Fibroblast of the aortic adventitia (primary cell): ENCODE measurements around the gene MED23.

DNA sequence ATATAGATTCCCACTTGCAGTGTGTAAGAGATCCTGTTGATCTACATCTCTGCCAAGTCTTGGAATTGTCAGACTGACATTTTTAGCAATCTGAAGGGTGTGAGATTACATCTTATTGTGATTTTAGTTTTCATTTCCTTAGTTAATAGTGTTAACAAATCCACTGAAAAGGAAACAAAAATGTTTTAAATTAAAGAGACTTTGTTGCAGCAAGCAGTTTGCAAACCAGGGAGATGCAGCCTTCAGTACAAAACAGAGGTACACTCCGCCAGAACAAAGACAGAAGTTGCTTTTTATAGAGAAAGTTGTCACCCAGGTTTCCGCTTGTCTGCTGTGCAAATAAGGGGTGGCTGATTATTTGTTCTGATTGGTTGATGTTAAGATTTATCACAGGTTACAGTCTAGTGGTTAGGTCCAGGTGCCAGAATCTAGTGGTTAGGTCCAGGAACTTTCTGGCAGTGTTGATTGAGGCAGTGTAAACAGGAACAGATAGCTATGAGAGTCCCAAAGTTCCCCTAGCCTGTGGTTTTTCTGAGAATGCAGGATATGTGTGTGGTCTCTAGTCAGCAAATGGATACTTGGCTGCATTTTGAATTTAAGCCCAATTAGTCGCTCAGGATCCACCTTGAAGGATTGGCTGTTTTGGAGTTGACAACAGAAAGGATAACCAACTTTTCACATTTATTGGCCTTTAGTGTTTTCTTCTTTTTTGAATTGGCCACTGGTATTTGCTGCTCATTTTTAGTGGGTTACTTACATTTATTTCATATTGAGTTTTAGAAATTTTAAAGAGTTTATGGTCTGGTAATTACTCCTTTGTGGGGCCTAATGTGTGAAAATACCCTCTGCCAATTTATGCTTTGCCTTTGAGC is 147.9 kb downstream of the TMEM200A start:
- CAGE, long polyA plus RNA = no peak

GRCh38 chr6:130969940-130970791 is 92.9 kb downstream of the EPB41L2 start:
- CAGE, long polyA plus RNA = no peak

DNA sequence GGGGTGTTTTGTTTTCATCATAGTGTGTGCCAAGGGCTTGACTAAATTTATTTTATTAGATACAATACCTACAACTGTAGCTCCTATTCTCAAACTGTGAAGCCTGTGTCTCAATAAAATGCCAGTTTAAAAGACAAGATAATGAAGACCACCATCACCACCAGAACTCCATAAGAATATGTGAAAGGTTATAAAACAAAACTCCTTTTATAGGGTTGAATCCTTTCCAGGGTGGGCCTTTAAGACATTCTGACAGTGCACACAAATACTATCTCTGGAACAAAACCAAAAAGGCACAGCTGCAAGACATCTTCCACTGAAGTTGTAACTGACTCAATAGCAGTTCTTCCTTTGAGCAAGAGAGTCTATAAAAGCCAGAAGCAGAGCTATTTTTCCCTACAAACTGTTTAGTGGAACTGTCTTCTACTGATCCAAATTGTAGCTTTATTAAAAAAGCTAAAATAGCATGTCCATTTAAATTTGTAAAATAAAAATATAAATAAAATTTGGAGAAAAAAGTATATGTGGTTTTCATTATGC is 81.7 kb downstream of the EPB41L2 start:
- CAGE, long polyA plus RNA = no peak

DNA sequence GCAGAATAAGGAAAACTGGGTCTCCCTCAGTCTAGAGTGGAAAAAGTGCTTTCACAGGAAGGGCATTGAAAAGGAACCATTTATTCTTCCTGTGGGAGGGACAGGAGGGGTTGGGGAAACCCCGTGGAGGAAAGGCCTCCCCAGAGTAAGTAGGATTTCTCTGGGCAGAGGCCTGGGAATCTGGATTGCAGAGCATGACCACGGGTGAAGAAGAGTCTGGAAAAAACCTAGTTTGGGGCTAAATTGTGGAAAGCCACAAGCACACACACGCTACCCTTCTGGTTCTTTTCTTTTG is 546 bp upstream of the EPB41L2 start:
- CAGE, long polyA plus RNA = no peak

- CAGE, long polyA plus RNA = no peak
Measured at GRCh38 chr6:131368347-131368924, 204.6 kb upstream of the ARG1 start.

DNA sequence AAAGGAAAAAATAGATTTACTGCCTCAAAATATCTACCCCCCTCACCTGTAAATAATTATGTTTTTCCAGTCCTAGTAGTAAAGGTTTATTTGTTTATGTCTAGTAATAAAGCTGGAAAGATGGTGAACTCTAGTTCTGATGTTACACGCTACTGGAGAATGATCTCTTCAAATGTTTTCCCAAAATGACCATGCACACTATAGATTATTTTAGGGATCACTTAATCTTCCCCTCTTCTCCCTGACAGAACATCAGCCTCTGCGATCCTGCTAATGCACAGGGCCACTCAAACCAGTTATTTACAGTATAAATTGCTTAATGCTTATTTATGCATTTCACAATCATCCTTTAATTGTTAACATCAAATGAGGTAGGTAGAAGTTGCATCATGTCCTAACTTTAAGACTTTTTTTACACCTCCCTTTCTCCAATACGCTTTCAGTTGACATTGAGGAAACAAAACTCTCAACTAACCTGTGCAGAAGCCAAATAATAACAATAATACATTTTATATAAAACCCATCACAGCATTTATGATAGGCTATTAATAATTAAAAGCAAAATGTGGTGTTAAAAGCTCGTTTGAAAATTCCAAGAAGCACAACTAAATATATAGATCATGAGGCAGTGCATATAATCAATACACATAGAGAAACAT is 10.7 kb upstream of the ARG1 start:
- CAGE, long polyA plus RNA = no peak

GRCh38 chr6:131573948-131574991 is 1.2 kb downstream of the ARG1 start:
- CAGE, long polyA plus RNA = no peak

DNA sequence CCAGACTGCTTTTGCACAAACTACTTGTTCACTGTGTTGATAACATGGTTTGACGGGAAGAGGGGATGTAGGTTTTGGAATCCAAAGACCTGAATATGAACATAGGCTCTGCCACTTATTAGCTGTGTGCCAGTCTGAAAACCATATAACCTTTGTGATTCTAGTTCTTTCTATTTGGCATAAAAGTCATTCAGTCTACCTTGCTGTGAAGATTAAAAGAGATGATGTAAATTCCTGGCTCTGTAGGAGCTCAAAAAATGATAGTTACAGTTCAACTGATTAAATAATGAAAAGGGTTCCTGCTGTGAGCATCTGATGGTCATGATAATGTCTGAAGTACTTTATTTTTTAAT is 3.3 kb downstream of the ARG1 start:
- CAGE, long polyA plus RNA = no peak

DNA sequence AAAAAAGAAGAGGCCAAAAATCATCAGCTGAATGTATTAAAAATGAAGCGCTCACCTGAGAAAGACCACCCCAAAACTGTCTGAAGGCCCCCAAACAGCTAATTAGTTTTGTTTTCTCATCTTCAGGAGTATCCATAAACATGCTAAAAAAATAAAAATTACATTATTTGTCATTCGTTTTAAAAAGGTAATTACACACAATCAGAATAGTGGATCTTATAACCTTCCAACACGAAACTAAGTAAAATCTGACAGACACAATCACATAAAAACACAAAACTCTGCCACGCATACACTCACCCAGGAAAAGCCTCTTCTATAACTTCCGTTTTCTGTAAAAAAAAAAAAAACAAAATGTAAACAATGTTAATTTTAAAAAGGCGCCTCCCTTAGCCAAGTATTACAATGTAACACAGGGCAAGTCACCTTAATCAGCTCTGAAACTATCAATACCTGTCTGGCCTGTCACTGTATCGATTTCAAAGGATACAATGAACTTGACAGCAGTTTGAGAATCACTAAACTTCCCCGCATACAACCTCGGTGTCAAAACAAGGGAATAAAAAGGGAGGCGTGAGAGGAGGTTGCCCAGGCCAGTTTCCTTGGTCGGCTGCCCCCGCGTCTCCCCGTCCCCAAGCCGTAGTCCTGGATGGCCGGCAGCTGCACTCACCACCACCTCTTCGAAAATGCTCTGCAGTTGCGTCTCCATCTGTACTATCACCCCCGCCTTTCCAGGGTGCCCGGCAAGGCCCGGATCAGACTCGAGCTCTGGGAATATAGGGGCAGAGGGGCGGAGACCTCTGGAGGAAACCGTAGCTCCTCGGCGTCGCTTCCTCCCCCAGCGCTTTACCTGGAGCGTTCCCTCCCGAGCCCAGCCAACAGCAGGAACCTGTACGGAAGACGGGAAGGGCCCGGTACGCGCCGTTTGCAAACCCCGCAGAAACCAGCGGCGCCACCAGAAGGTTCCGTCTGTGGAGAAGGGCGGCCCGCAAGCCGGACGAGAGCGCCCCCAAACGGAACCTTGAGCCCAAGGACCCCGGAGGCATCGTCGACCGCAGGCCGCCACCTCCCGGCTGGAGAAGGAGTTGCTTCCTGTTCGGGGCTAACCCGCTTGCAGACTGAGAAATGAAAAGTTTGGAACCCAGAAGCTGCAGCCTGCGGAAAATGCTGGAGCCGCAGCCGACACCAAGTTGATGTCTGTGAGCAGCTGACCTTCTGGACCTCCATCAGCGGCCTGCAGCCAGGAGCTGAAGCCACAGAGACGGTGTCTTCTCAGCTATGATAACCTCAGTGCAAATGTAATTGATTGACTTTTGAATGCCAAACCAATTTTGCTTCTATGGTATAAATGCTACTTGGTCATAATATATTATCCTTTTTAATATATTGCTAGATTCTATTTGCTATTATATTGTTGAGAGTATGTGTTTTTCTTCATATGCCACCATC is at the start of gene MED23:
TSS of gene MED23 (minus strand) at position 902 of the 1,449 bp plus-strand sequence.
- CAGE, long polyA plus RNA = no peak

GRCh38 chr6:131629024-131629408 is 974 bp upstream of the MED23 start:
- CAGE, long polyA plus RNA = no peak

GRCh38 chr6:131948495-131949566 is 2.3 kb downstream of the CCN2 start:
- CAGE, long polyA plus RNA = no peak

DNA sequence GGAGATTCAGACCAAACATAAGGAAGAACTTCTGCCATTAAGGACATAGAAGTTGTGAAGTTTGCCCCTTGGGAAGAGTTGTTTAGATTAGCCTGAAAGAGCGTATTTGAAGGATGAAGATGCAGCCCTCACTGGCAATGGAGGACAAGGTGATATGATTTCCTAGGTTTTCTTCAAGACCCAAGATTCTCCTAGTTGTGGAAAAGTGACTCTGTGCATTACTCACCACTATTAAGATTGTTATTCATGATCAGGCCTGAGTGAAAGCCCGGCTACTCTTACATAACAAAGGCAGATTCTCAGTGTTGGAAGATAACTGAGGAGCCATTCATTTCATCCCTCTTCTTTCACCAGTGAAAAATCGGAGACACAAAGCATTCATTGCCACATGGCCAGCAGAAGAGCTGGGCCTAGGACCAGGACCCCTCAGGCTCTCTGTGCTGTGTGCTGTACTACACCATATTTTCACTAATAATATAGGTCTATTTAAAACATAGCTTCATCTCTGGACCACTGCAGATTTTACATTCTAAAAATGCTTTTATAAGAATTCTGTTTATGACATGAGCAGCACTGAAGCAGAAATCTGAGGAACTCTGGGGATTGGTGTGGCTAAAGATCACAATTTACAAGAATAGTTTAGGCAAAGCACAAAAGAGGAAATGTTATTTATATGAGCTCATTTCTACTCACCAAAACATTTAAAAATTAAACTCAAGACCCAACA is 181.8 kb upstream of the CCN2 start:
- CAGE, long polyA plus RNA = no peak

GRCh38 chr6:132511832-132512208 is 1.1 kb downstream of the STX7 start:
- CAGE, long polyA plus RNA = no peak

DNA sequence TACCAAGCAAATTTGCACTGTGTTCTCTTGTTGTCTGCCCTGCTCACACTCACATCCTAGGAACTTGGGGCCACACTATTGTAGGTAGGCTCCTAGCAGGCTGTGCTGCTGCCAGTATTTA is 8.8 kb upstream of the TAAR5 start:
- CAGE, long polyA plus RNA = no peak

DNA sequence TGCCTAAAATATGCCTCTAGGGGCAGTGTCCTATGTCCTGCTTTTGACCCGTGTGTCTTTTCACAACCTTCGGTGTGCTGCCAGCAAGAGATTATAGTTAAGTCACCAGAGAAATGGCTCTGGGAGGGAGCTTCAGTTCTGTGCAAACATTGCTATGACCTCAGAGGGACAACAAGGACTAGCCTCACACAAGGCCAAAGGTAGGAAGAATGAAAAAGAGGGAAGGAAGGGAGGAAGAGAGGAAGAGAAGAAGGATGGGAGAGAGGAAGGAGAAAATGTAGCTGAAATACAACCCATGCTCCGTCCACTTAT is 9.0 kb upstream of the TAAR5 start:
- CAGE, long polyA plus RNA = no peak

DNA sequence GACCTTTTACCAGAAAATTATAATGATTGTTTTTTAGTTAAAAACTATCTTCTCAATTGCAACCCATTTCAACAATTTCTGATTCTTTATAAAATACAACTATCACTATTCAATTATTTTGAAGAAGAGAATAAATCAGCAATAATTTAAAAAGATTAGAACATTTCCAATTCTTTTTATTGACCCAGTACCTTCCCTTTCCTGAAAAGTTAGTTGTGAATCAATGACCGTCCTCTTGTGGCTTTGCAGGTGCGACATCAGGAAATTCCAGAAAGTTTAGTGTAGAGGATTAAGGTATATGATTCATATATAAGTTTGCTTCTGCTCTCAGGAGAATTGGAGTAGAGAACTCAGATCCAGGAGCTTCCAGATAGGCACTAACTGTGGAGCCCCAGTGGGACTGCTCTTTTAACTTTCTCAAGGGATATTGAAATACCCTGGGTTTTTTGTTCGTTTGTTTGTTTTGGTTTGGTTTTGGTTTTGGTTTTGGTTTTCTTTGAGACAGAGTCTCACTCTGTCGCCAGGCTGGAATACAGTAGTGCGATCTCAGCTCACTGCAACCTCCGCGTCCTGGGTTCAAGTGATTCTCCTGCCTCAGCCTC is 9.6 kb downstream of the TAAR2 start:
- CAGE, long polyA plus RNA = no peak

GRCh38 chr6:132672429-132672841 is 13.5 kb upstream of the TAAR1 start:
- CAGE, long polyA plus RNA = no peak

DNA sequence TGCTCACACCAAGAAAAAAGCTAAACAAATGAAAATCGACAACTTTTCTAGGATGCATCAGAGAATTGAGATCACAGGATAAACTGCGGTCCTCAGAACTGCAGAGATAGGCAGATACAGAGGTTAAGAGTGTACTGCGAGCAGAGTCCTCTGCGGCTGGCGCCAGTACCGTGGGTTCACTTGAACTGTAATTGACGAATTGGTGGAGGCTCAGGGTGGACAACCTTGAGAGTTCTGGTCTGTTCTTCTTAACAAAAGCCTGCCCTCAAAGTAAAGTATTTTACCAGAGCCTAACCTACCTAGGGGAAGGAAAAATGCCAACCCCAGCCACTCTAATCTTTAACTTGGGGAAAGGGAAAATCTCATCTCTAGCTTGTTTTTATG is 2.4 kb upstream of the VNN1 start:
- CAGE, long polyA plus RNA = no peak

DNA sequence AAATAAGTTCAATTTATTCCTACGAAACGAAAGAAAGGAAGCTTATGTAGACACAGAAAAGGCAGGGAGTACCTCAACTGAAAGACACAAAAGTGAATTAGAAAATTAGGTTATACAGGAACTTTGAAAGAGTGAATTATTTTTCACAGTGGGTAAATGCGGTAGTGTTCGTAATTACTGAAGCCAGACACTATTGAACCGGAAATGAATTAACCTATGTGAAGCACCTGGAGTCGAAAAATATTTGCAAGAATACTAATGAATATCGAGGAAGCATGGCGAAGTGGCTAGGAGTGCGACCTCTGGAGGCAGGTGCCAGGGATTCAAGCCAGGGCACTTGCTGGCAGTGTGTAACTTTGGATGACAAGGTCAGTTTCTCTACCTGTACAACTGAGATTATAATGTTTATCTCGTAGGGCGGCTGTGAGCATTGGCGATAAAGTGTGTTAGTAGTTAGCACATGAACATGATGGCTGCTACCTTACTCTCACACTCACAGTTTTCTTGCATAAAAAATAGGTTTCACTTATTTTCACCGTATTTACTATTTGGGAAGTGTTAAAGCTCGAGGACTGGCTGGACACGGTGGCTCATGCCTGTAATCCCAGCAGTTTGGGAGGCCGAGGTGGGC is 512 bp upstream of the SLC18B1 start:
- CAGE, long polyA plus RNA = no peak

DNA sequence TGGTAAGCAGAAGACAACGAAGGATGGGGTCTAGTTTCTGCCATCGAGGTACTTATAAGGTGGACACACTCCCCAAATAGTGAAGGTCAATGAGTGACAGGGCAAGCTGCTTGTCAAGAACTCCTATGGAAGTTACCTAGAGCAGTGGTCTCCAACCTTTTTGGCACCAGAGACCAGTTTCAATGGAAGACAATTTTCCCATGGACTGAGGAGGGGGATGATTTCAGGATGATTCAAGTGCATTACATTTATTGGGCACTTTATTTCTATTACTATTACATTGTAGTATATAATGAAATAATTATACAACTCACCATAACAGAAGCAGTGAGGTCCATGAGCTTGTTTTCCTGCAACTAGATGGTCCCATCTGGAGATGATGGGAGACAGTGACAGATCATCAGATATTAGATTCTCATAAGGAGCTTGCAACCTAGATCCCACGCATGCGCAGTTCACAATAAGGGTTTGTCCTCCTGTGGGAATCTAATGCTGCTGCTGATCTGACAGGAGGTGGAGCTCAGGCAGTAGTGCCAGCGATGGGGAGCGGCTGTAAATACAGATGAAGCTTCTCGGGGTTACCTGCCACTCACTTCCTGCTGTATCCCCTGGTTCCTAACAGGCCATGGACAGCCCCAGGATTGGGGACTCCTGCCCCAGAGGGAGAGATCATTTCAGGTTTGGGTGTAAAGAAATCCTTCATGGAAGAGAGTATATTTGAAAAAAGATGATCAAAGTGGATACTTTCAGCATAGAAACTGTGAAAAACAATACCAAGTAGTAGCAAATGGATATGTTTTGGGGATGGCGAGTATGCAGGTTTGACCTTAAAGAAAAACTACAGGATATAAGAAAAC is 139.5 kb upstream of the TCF21 start:
- CAGE, long polyA plus RNA = no peak